HT1080 (cell line): ENCODE measurements around a stretch of chr15.

GRCh38 chr15:66500049-66500899, 2.7 kb upstream of the SNAPC5 start:
RAMPAGE:
- cytosol, long total RNA: no peak
- long total RNA: no peak
- nucleus, long total RNA: no peak

DNA sequence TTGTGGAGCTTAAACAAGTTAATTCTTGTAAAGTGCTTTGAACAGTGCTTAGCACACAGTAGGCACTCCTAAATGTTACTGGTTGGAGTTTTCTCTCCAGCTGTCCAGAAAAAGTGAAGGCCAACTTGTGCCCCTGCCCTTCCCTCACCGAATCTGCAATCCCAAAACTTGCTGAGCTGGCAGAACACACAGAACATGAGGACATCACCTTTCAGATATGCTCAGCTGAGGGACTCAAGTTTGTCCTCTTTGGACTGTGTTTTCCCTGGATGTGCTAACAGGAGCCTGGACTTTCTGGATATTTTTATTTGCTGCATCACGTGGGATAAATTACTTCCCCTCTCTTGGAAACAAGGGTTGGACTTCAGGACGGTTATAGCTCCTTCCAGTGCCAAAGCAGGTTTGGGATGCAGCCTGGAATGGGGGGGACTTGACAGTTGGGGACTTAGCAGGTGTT, 59.5 kb upstream of the SMAD6 start:
RAMPAGE:
- cytosol, long total RNA: no peak
- long total RNA: no peak
- nucleus, long total RNA: no peak

RAMPAGE:
- cytosol, long total RNA: no peak
- long total RNA: no peak
- nucleus, long total RNA: no peak
Measured at GRCh38 chr15:66679658-66680301, 22.3 kb upstream of the SMAD6 start.

DNA sequence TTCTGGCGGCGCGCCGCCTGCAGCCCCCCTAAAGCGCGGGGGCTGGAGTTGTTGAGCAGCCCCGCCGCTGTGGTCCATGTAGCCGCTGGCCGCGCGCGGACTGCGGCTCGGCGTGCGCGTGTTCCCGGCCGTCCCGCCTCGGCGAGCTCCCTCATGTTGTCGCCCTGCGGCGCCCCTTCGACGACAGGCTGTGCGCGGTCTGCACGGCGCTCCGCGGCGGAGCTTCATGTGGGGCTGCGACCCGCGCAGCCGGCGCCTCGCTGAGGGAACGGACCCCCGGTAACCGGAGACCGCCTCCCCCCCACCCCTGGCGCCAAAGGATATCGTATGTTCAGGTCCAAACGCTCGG, 870 bp downstream of the SMAD6 start:
RAMPAGE:
- cytosol, long total RNA: no peak
- long total RNA: no peak
- nucleus, long total RNA: no peak

DNA sequence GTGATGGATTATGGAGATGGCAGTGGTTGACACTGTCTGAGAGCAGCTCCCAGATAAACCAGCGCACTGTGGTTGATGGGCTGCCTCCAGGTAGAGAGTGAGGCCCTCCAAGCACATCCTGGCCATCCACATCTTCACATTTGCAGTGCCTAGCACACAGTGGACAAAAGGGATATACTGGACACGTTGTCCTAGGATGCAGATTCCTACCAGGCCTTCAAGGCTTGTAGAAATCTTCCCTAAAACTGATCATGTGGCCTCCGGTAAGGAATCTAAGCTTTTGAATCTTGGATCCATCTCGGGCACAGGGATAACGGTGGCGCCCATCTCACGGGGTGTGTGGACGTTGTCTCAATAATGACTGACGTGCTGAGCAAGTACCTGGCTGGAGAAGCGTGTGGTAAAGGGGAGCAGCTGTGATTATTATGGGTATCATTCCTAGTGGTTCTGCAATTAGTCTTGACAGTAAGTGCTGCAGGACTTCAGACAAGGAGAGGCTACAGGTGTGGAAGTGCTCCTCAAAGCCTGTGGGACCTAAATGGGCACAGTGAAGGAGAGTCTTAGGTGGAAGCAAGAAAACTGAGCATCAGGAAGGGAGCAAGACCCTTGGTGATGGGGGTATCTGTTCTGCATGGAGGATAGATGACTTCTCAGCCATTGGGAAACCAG, 50.9 kb downstream of the SMAD3 start:
RAMPAGE:
- cytosol, long total RNA: no peak
- long total RNA: no peak
- nucleus, long total RNA: no peak

DNA sequence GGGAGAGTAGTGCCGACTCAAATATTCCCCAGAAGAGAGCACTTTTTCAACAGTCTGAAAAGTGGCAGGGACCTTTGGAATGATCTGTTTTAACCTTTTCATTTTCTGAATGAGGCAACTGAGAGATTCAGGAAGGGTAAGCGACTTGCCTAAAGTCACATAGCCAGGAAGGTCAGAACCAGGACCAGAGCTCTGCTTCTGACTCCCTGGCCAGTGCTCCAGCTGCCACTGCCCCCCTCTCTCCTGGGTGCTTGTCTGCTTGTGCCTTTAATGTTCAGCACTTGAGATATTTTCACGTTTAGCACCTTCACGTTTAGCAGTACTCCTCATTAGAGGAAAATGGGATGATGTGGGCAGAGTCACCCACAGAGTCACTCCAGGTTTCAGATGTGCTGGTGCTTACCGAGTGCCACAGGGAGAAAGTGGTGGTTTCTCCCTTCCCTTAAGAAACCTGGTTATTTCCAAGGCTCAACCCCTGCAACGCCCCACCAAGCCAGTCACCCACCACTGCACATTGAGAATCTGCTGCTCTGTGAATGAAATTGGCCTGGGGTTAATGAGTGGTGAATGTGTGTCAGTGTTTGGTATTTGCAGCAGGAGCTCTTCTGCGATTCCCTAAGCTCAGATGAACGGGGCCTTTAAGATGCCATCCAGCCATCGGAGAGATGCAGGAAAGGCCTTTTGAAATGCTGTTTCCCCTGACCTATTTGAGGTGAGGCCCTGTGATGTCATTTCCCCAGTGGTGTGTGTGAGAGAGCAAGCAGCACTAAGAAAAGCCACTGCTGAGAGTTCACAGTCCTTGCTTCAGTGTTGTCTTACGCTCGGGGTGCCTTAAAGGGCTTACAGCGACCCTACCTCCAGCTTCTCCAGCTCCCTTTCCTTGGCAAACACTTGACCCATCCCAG, 68.6 kb downstream of the SMAD3 start:
RAMPAGE:
- cytosol, long total RNA: no peak
- long total RNA: no peak
- nucleus, long total RNA: no peak

DNA sequence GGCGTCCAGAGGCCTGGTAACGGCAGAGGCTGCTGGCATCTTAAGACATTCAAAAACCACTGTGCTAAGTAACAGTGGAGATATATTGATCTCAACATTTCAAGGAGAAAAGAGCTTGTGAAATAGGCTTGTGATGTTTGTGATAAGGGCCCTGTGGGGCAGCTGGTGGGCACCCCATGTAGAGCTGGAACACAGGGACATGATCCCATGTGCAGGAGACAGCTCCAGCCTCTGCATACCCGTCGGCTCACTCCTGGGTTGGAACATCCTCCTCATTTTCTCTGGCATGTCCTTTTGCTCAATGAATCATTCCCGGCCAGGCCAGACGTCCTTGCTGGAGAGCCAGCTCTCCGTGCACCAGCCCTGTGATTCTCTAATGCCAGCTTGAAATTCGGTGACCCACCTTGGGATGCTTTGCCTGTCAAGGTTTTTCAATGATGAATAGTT, 77.3 kb downstream of the SMAD3 start:
RAMPAGE:
- cytosol, long total RNA: no peak
- long total RNA: no peak
- nucleus, long total RNA: no peak

DNA sequence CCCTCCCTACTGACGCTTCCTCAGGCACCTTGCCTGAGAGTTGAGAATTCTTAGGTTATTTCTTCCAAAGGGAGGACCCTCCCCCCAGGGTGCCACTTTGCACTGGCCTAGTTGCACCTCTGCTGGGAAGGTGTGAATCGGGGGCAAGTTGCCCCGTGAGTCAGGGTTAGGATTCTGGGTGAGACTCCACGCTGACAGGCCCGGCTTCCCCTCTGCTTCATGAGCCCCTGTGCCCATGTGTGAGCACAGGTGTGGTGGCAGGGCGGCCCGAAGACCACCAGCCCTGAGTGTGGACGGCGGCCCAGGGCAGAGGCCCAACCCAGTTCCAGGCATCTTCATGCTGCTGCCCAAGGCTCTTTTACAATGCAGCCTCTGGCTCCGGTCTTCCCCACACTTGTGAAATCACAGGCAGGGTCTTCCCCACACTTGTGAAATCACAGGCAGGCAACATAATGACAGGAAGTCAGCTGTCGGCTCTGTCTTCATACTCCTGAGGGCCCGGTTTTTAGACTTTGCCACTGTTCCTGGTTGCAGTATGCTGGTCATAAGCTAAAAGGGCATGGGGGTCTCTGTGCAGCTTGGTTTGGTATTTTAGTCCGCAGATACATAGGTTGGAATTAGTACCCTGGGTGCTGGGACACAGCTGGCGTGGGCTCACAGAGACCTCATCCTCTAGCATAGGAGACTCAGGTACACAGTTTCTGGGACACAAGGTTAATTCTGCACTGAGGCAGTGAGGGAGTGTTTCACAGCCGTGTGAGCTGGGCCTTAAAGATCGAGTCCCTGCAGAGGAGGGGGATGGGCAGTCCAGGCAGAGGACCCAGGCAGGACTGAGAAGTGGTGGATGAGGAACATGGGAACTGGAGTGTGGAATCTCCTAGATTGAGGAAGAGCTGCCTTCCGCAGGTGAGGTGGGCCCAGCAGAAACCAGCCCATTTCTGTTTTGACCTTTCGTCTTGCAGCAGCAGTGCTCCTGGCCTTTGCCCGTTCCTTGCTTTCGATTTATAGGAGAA, 78.7 kb downstream of the AAGAB start:
RAMPAGE:
- cytosol, long total RNA: no peak
- long total RNA: no peak
- nucleus, long total RNA: no peak

DNA sequence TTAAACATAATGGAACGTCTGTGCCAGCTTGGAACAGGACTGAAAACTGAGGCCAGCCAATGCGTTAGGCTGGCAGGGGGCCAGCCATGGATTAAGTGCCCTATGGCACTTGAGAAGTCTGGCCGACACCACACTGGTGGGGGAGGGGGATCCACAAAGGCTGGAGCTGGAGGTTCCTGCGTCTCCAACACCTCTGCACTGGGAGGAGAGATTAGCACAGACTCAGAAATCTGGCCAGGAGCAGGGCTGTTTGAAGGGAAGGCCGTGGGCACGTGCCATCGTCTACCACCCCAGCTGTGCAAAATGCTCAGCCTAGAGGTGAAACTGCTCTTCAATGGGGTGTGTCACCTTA, 77.8 kb downstream of the AAGAB start:
RAMPAGE:
- cytosol, long total RNA: no peak
- long total RNA: no peak
- nucleus, long total RNA: no peak

RAMPAGE:
- cytosol, long total RNA: no peak
- long total RNA: no peak
- nucleus, long total RNA: no peak
Measured at GRCh38 chr15:67184155-67184940, 70.1 kb downstream of the AAGAB start.

DNA sequence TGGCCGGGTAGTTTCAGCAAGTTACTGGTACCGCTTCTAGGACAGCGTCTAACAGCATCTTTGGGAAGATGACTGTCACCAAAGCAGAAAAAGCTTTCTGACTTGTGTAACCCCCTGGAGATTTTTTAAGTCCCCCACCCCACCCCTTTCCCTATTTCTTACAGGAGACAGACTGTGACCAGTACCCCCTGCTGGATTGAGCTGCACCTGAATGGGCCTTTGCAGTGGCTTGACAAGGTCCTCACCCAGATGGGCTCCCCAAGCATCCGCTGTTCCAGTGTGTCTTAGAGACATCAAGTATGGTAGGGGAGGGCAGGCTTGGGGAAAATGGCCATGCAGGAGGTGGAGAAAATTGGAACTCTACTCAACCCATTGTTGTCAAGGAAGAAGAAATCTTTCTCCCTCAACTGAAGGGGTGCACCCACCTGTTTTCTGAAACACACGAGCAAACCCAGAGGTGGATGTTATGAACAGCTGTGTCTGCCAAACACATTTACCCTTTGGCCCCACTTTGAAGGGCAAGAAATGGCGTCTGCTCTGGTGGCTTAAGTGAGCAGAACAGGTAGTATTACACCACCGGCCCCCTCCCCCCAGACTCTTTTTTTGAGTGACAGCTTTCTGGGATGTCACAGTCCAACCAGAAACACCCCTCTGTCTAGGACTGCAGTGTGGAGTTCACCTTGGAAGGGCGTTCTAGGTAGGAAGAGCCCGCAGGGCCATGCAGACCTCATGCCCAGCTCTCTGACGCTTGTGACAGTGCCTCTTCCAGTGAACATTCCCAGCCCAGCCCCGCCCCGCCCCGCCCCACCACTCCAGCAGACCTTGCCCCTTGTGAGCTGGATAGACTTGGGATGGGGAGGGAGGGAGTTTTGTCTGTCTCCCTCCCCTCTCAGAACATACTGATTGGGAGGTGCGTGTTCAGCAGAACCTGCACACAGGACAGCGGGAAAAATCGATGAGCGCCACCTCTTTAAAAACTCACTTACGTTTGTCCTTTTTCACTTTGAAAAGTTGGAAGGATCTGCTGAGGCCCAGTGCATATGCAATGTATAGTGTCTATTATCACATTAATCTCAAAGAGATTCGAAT, 63.9 kb downstream of the AAGAB start:
RAMPAGE:
- cytosol, long total RNA: no peak
- long total RNA: no peak
- nucleus, long total RNA: no peak

RAMPAGE:
- cytosol, long total RNA: no peak
- long total RNA: no peak
- nucleus, long total RNA: no peak
Measured at GRCh38 chr15:67253573-67254110, 819 bp downstream of the AAGAB start.

DNA sequence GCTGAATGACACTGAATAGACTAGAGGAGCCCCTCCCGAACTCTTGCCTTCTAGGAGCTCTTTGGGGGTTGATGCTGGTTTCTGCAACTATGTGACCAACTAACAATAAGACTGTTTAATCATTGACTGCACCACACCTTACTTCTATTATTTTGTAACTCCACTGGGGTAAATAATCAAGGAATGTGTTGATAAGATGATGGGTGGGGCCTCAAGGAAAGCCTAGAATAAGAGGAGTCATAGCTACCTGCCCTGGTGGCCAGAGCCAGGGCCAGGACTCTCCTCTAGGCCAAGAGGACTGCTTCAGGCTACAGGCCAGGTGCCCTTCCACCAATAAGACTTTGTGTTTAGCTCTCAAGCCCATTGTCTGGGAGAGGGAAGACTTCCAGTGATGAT, 41.2 kb upstream of the PIAS1 start:
RAMPAGE:
- cytosol, long total RNA: no peak
- long total RNA: no peak
- nucleus, long total RNA: no peak

GRCh38 chr15:68193453-68194308, 11.5 kb downstream of the CALML4 start:
RAMPAGE:
- cytosol, long total RNA: no peak
- long total RNA: no peak
- nucleus, long total RNA: no peak

RAMPAGE:
- cytosol, long total RNA: no peak
- long total RNA: no peak
- nucleus, long total RNA: no peak
Measured at GRCh38 chr15:68197479-68198081, 7.6 kb downstream of the CALML4 start.

GRCh38 chr15:68271744-68272706, 5.5 kb upstream of the FEM1B start:
RAMPAGE:
- cytosol, long total RNA: no peak
- long total RNA: no peak
- nucleus, long total RNA: no peak

DNA sequence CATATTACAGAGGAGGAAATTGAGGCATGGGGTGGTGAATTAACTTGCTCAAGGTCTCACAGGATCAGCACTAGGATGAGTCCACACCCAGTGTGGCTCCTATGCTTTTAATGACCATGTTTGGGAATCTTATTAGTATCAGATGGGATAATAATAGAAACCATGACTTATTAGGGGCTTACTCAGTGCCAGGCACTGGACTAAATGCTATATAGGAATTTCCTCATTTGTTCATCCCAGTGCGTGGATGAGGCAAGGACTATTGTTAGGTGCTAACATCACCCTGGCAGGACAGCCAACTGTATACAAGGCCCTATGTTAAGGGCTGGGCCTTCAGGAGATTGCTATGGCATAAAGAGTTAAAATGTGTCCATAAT, 4.8 kb upstream of the FEM1B start:
RAMPAGE:
- cytosol, long total RNA: no peak
- long total RNA: no peak
- nucleus, long total RNA: no peak

DNA sequence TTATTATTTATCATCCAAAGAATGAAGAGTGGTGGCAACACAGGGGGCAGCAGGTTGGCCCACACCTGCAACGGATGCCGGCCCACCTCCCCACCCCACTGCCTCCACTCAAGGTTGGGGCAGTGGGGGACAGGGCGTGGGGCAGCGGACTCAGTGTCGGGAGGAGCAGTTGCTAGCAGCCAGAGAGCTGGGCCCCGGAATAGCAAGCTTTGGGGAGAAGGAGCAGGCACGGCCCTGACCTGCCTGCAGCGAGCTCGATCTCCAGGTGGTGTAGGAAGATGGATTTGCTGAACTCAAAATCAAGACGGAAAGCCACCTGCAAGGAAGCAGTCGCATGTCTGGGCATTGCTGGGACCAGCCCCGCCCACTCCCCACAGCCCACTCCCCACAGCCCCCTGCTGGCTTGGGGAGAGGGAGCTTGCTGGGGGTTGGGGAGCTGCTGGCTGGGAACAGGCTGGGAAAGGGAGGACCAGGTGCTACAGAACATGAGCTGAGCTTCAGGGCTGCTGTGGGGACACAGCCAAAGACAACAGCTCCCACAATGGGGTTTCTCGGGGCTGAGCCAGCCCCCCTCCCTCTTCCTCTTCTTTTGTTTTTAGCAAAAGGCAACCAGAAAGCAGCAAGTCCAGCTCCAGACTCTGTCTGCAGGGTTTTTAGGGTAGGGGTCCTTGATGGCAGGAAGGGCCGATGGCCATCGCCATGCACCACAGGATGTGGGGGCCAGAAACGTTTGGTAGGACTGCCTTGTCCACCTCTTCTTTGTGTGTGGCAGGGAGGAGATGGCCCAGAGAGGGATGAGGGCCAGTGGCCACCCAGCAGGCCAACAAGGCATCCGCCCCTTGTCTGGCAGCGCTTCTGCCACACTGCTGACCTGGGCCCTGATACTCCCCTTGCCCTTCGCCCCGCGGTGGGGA, 38.1 kb downstream of the FEM1B start:
RAMPAGE:
- cytosol, long total RNA: no peak
- long total RNA: no peak
- nucleus, long total RNA: no peak

RAMPAGE:
- cytosol, long total RNA: no peak
- long total RNA: no peak
- nucleus, long total RNA: no peak
Measured at GRCh38 chr15:68365033-68365774, 66.8 kb downstream of the ITGA11 start.

RAMPAGE:
- cytosol, long total RNA: no peak
- long total RNA: no peak
- nucleus, long total RNA: no peak
Measured at GRCh38 chr15:69074846-69075290, 60.4 kb downstream of the NOX5 start.